ENCODE results near the genes PIM3, PANX2, MAPK12, ADM2, LMF2, SCO2 and SYCE3.

DNA sequence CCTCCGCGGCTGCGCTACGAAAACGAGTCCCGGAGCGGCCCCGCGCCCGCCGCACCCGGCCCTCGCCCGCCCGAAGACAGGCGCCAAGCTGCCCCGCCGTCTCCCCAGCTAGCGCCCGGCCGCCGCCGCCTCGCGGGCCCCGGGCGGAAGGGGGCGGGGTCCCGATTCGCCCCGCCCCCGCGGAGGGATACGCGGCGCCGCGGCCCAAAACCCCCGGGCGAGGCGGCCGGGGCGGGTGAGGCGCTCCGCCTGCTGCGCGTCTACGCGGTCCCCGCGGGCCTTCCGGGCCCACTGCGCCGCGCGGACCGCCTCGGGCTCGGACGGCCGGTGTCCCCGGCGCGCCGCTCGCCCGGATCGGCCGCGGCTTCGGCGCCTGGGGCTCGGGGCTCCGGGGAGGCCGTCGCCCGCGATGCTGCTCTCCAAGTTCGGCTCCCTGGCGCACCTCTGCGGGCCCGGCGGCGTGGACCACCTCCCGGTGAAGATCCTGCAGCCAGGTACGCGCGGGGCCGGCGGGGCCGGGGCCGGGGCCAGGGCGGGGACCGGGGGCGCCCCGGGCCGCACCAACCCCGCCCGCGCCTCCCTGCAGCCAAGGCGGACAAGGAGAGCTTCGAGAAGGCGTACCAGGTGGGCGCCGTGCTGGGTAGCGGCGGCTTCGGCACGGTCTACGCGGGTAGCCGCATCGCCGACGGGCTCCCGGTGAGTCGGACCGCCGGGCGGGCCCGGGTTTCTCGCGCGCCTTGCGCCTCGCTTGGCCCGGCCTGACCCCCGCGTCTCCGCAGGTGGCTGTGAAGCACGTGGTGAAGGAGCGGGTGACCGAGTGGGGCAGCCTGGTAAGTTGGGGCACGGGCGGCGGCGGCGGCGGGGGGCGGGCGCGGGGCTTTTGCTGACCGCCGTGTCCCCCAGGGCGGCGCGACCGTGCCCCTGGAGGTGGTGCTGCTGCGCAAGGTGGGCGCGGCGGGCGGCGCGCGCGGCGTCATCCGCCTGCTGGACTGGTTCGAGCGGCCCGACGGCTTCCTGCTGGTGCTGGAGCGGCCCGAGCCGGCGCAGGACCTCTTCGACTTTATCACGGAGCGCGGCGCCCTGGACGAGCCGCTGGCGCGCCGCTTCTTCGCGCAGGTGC is at the start of gene PIM3:
Gene PIM3 (plus strand): TSS at position 234 of the 1,120 bp plus-strand sequence.
- PRO-cap: bidirectional peak, plus-strand start at position 216 of the sequence, minus-strand start at position 132 of the sequence; bidirectional peak, plus-strand start at position 1,020 of the sequence, minus-strand start at position 991 of the sequence
- RAMPAGE, long total RNA, 4 experiments: no peak in any of the 4 experiments

- PRO-cap: unidirectional peak, plus-strand start at chr22:50074937; unidirectional peak, plus-strand start at chr22:50075218
- RAMPAGE, long total RNA, 4 experiments: no peak in any of the 4 experiments
Measured at GRCh38 chr22:50074452-50075338, 10.5 kb downstream of the MLC1 start.

- PRO-cap: no peak
- RAMPAGE, long total RNA, 4 experiments: no peak in any of the 4 experiments
Measured at GRCh38 chr22:50111942-50112784, 22.4 kb downstream of the MOV10L1 start.

- PRO-cap: unidirectional peak, plus-strand start at chr22:50170261
- RAMPAGE, long total RNA, 4 experiments: no peak in any of the 4 experiments
Measured at GRCh38 chr22:50169298-50170419, 872 bp upstream of the PANX2 start.

DNA sequence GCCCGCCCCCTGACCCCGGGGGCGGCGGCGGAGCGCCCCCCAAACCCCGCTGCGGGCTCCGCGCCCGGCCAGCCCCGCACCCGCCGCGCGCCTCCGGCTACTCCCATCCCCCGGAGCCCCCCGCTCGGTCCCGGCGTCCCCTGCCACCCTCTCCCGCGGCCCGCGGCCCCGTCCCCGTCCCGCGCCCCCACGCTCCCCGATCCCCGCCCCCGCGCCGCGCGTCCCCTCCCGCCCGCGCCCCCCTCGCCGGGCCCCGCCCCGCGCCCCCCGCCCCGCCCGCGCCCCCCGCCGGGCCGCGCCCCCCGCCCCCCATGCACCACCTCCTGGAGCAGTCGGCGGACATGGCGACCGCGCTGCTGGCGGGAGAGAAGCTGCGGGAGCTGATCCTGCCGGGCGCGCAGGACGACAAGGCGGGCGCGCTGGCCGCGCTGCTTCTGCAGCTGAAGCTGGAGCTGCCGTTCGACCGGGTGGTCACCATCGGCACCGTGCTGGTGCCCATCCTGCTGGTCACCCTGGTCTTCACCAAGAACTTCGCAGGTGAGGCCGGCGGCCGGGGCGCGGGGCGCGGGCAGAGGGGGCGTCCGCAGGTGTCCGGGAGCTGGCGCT is at the start of gene PANX2:
Gene PANX2 (plus strand): TSS at position 312 of the 606 bp plus-strand sequence.
- PRO-cap: no peak
- RAMPAGE, long total RNA, 4 experiments: no peak in any of the 4 experiments

DNA sequence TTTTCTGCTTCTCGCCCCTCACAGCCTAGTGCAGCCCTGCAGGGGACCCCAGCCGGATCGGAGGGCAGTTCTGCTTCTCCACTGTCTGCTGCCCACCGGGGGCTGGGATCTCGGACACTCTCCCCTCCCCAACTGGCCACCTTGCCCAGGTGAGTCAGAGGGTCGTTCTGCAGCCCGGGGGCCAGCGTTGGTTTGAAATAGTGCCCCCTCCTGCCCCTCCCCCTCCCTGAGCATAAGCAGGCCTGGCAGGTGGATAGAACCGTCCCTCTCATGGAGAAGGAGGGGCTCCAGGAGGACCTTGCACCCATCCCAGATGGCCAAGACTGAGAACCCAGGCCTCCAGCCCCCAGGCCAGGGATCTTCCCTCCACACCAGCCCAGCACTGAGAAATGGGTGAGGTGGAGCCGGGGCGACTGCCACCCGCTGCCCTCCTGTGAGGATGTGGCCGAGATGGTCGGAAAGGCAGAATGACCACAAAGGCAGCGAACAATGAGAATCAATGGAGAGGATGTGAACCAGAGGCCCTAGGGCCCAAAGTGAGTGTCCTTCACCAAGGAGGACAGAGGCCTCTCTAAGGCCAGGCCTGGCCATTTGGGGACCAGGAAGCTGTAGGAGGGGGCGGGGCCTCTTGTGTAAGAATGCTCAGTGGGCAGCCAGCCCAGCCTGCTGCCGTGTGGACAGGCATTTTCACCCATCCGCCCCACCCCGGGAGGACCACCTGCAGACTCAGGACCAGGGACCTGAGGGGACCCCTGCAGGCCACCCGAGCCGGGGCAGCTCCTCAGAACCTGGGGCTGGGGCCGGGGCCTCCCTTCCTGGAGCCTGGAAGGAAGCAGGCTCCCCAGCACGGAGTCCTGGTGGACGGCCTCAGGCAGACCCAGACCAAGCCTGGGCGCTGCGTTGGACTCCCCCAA is 1.9 kb upstream of the TRABD start:
- PRO-cap: no peak
- RAMPAGE, long total RNA, 4 experiments: no peak in any of the 4 experiments

DNA sequence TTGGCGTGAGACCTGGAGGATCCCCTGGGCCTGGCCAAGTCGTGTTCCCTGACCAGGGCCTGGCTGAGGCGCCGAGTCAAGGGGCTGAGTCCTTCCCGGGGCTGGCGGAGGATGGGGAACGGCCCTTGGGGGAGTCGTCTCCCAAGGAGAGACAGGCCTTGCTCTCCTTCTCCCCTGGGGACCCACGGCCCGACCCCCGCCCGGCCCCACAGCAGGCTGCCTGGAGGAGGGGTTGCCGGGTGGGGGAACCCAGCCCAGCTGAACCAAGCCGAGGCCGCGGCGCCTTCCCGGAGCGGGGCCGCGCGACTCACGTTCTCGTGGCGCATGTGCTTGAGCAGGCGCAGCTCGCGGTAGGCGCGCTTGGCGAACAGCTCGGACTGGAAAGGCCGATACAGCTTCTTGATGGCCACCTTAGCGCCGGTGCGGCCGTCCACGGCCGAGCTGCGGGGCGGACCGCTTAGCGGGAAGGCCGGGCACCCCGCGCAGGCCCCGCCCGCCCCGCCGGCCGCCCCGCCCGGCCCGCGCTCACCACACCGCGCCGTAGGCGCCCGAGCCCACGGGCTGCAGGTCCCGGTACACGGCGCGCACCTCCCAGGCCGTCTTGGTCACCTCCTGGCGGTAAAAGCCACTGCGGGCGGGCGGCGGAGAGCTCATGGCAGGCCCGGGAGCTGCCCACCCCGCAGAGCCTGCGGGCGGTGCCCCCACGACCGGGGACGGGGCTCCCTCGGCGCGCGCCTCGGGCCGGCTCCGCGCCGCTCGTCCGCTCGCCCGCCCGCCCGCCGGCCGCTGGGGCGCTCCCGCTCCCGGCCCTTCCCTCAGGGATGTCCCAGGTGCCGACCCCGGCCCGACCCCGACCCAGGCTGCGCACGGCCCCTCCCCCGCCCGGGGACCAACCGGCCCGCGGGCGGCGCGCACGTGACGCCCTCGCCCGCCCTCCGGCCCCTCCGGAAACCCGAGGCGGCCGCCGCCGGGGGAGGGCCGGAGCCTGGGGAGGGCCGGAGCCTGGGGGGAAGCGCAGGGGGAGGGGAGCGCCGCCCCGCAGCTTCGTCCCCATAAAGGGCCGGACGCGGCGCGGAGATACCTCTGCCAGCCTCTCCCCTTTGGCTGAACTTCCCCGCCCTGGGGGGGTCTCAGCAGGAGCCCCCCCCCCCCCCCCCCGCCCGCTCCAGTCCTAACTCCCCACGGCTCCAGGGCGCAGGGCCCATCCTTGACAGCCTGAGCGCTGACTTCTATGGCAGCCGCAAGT is at the start of gene MAPK12:
Gene MAPK12 (minus strand): TSS at position 828 of the 1,246 bp plus-strand sequence.
- PRO-cap: no peak
- RAMPAGE, long total RNA, 4 experiments: start-site peak on the minus strand in 1 of 4 experiments, centred at position 444 of the sequence, 6 reads per replicate

DNA sequence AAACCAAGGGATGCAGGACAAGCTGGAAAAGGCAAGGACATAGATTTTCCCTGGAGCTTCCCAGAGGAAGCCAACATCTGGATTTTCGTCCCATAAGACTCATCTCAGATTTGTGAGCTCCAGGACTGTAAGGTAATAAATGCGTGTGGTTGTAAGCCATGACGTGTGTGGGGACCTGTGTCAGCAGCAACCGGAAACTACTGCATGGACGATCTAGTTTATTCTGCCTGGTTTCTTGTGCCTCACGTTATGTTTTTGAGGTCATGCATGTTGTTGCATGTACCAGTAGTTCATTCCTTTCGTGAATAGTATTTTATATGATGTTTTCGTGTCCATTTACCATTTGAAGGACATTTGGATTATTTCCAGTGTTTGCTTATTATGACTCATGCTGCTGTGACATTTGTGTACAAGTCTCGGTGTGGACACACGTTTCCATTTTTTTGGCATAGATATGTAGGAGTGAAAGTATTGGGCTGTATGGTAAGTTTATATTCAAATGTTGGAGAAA is 4.1 kb upstream of the DENND6B start:
- PRO-cap: no peak
- RAMPAGE, long total RNA, 4 experiments: no peak in any of the 4 experiments

- PRO-cap: bidirectional peak, plus-strand start at chr22:50474409, minus-strand start at chr22:50474382
- RAMPAGE, long total RNA, 4 experiments: start-site peak on the minus strand in 2 of 4 experiments, at chr22:50474345-50474503 at its widest, 8 to 9 reads per replicate
Measured at GRCh38 chr22:50474192-50474896, 491 bp downstream of the SBF1 start.

DNA sequence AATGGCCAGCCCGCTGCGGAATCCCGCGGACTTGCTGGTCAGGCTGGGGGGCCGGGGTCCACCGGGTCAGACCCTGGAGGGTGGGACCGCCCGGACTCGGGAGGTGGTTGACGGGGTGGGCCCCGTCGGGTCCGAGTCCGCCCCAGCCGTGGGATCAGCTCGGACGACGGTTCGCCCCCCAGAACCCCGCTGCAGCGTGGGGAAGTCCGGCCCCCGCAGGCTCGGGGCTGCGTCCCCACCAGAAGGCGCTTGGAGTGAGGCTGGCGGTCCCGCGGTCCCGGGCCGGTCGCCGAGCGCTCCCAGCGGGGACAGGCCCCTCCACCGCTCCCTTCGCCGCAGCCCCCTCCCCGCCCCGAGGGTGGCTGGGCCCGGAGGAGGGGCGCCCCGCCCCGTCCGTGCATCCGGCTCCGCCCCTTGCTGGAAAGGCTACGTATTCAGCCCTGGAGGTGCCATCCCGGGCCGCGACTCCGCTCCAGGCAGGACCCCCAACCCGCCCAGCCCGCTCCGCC is at the start of gene ADM2:
Gene ADM2 (plus strand): TSS at position 420 of the 509 bp plus-strand sequence.
- PRO-cap: bidirectional peak, plus-strand start at position 452 of the sequence, minus-strand start at position 329 of the sequence
- RAMPAGE, long total RNA, 4 experiments: no peak in any of the 4 experiments

GRCh38 chr22:50481633-50482774 is 661 bp downstream of the ADM2 start:
- PRO-cap: unidirectional peak, minus-strand start at chr22:50481920; unidirectional peak, minus-strand start at chr22:50482297
- RAMPAGE, long total RNA, 4 experiments: no peak in any of the 4 experiments

DNA sequence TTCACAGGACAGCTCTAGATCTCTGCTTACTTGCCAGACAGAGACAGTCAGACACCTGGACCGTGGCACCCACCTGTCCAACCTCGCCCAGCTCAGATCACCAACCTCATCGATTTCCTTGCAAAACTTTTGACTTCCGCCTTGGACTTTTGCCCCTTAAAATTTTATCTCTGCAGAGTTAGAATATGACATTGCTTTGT is 10.4 kb downstream of the LMF2 start:
- PRO-cap: no peak
- RAMPAGE, long total RNA, 4 experiments: no peak in any of the 4 experiments

GRCh38 chr22:50507401-50507851 is at the start of gene LMF2:
Gene LMF2, minus strand, starts transcription at chr22:50507702.
- PRO-cap: unidirectional peak, minus-strand start at chr22:50507590; unidirectional peak, minus-strand start at chr22:50507691
- RAMPAGE, long total RNA, 4 experiments: start-site peak on the minus strand in 4 of 4 experiments, at chr22:50507679-50507701 at its widest, 28 to 168 reads per replicate

DNA sequence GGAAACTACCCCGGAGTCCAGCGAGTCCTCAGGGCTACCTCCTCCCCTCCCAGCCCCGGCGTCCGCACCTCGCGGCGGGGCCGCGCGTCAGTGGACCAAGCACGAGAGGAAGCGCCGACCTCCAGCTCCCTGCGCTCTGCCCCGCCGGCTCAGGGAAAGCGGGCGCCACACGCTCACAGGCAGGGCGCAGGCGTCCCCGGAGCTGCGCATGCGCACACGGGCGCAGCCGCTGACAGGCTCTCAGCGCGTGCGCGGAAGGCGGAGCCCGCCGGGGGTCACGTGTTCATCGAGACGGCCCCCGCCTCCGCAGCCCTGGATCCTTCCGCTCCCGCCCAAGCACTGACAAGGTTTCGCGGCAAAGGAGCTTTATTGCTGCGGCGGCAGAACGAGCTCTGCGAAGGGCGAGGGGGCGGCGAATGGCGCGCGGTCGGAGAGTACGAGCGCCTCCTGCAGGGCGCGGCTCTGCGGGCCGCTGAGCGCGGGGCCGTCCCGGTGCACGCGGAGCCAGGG is at the start of gene SCO2:
Gene SCO2 (minus strand): TSS at position 195 of the 510 bp plus-strand sequence.
- PRO-cap: bidirectional peak, plus-strand start at position 345 of the sequence, minus-strand start at position 151 of the sequence
- RAMPAGE, long total RNA, 4 experiments: start-site peak on the minus strand in 3 of 4 experiments, centred at positions 163 to 172 of the sequence, 59 to 105 reads per replicate

DNA sequence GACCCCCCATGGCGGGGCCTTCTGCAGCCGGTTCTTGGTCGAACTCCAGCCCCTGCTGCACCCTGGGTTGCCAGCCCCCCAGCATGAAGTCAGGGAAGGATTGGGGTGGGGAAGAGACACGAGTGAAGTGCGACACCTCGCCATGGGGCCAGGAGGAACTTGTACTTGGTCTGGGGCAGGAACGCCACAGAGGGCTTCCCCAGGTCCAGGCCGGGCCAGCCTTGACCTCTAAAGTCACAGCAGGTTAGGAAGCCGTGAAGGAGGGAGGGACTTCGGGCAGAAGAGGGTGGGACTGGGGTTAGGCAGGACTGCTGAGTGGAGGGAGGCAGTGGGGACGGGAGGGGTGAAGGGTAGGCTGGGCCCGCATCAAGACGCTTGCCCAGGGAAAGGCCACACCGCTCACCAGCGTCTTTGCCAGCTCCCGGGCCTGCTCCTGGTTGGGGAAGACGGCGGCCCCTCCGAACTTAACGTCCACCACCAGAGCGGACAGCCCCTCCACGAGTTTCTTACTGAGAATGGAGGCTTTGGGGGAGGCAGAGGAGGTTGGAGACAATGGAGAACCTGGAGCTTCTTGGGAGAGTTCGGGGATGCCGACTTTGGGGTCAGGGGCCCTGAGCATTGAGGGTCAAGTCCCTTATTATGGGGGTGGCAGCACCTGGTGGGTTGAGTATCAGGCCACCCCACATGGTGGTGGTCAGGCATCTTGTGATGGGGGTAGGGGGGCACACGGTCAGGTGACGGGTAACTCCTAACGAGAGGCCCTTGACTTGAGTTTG is 1.6 kb upstream of the SCO2 start:
- PRO-cap: bidirectional peak, plus-strand start at position 374 of the sequence, minus-strand start at position 213 of the sequence
- RAMPAGE, long total RNA, 4 experiments: no peak in any of the 4 experiments

DNA sequence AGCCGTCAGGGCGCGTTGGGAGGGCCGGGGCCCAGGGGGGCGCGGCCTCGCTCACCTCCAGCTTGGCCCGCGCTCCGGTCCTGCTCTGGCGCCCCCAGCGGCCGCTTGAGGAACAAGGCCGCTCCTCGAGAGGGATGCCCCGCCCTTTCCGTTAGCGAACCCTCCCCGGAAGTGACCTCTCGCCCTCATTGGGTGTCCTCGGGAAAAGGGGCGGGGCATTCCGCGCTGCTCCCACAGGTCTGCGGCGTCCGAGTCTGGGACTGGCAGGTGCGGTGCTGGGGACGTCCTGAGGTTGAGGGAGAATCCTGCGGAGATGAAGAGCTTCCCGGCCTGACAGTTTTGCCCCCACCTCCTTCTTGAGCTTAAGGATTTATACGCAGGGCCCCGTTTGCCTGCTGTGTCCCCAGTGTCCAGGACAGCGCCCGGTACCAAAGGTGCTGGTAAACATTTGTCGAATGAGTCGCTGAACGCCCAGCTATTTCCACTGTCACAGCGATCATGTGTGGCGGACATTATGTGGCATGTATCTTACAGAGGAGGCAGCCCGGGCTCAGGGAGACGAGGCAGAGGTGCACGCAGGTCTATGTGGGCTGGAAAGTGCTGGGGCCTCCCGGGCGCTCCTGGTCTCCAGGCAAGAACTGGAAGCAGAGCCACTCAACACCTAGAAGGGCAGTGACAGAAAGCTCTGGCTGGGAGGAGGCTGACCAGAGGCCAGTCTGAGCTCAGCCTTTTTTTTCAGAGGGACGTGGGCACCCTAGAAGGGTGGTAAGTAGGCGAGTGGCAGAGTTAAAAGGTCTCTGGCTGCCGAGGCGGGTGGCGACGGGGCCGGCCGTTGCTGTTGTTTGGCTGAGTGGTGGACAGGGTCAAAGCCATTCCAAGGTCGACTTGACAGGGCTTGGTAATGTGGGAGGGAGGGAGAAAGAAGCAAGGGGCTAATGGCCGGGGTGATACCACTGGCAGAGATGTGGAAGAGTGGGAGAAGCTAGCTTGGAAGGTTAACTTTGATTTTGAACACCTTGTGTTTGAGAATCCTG is at the start of gene SYCE3:
Gene SYCE3 (minus strand): TSS at position 117 of the 1,034 bp plus-strand sequence.
- PRO-cap: bidirectional peak, plus-strand start at position 266 of the sequence, minus-strand start at position 87 of the sequence; bidirectional peak, plus-strand start at position 872 of the sequence, minus-strand start at position 852 of the sequence
- RAMPAGE, long total RNA, 4 experiments: start-site peak on the plus strand in 2 of 4 experiments, centred at positions 236 to 250 of the sequence, 33 to 119 reads per replicate

DNA sequence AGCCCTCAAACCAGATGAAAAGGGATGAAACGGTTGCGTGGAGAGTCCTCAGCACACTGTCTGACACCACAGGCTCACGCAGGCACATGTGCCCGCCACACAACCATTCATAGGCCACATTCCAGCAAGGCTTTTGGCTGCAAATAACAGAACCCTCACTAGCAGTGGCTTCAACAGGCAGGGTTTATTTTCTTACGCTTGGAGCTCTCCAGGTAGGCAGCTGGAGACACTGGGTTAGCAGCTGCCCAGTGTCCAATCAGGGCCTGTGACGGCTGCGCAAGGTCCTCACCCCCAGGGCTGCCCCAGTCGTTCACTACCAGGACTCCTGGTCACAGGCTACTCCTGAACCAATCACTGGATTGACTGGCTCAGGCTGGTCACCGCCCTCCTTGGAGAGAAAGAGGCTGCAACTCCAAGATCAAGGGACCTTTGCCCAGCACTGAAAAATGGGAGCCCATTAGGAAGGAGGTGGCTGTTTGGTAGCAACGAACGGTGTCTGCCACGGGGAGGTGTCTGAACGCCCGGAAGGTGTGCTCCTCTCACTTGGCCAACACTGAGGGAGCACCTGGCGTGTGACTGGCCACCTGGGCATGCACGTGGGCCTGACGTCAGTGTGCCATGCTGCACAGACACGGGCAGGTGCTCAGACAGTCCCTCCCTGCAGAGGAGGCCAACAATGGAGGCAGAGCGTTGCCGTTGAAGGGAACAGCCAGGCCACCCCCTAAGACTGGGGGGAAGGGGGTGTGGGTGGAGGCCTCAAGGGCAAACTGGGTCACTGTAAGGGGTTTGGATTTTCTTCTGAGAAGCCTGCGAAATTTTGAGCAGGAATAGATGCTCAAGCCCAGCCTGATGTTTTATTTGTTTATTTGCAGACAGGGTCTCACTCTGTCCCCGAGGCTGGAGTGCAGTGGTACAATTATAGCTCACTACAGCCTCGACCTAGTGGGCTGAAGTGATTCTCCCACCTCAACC is 5.1 kb downstream of the ARSA start:
- PRO-cap: unidirectional peak, minus-strand start at position 58 of the sequence; unidirectional peak, minus-strand start at position 258 of the sequence; bidirectional peak, plus-strand start at position 663 of the sequence, minus-strand start at position 552 of the sequence
- RAMPAGE, long total RNA, 4 experiments: no peak in any of the 4 experiments

DNA sequence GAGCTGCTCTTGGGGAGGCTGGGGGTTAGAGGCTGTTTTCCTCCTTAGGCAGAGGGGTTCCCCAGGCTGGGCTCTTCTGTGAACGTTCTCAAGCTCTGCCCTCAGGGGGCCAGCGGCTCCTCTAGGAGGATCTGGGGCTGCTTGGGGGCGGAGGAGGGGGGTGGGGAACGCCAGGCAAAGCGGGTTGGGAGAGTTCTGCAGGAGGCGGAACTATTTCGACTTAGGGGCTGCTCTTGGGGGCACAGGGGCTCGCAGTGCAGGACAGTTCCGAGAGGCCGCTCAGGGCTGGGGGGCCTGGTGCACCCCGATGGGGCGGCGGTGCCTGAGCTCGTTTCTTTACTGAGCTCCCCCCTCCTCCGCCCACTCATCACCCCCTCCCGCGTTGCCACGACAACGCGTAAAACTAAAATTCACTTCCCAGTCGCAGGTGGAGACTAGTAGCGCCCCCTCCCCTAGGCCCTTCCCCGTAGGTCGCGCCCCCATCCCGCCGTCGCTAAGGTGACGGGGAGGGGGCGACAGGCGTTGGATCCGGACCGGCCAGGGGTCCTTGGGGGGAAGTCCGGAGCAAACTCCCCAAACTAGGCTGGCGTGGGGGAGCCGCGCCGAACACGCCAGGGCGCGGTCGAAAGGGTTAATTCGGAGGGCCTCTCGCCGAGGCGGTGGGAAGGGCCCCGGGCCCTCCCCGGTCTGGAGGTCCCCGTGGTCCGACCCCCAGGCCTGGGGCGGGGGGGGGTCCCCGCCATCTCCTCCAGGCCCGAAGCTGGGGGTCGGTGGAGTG is 45.4 kb upstream of the ARSA start:
- PRO-cap: no peak
- RAMPAGE, long total RNA, 4 experiments: no peak in any of the 4 experiments

DNA sequence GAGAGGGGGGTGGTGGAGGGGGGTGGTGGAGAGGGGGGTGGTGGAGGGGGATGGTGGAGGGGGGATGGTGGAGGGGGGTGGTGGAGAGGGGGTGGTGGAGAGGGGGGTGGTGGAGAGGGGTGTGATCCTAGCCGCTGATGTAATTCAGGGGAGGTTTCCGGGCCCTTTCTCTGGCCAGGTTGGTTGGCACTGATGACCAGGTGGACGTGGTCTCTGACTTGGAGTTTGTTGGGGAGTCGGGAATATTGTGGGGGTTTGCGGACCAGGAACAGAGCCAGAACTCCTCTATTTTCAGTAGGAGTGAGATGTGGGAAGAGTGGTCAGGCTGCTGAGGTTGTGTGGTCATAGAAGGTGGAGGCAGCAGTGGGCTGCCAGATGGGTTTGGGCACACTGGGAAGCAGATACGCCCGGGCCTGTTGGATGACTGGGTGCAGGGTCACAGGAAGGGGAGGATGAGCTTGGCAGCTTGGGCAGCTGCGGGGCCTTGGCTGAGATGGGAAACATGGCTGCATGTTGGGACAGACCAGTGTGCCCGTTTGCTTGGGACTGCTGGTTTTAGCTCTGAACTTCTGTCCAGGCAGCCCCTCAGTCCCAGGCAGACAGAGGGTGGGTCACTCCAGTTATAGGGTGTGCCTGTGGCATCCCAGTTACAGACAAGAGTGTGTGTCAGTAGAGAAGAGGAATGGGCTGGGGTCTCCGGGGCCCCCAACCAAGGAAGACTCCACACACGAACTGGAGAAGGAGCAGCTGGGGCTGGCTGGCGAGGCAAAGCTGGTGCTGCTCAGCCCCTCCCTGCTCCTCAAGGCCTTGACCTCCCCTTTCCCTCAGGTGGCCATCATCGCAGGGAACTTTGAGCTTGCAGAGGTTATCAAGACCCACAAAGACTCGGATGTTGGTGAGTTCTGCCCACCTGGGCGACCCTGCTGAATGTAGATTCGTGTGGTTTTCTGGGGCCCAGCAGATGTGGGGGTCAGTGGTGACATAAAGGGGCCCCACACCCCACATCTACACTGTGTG is 53.9 kb upstream of the ACR start:
- PRO-cap: no peak
- RAMPAGE, long total RNA, 4 experiments: no peak in any of the 4 experiments

DNA sequence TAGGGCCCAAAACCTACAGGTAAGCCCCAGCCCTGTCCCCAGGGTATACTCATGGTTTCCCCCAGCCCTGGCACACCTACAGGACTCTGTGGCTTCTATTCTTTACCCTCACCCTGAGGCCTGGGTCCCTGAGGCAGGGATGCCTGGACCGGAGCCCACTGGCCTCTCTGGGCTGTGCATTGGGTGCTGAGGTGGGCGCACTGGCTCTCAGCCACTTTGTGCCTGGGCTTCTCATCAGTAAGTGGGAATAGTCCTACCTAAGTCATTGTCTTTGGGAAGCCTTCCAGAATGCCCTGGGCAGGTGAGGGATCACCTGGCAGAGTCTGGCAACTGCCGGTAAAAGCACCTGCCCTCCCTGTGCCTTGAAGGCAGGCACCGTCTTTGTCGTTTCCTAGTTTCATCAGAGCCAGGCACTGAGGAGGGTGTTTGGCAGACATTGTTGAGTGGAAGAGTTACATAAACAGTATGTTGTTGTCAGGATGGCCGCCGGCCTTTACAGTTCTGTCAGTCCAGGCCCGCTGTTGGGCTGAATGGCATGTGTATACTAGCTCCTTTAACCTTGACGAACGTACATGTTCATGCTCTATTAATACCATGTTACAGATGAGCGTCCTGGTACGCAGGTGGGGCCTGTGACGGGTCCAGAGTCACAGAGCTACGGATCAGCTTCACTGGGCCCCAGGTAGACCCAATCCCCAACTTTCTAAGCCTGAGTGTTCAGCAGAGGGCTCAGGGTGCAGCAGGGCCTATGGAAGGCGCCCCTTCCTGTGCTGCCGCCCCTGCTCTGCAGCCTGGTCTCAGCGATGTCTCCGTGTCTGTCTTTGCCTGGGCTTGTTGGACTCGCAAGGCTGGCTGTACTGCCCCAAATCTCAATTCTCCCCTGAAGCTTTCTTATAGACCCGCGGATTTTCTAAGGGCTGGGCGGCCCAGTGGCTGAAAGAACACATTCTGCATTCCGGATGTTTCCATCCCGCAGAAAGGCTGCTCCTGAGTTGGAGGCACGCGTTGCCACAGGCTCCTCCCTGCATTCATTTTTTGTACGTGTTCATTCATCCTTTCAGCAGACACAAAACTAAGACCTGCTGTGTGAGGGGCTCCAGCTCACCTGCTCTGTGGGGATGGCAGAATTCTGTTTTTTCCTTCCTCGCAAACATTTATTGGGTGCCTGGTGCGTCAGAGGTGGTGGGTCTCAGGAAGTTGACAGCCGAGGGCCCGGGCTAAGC is 42.2 kb upstream of the ACR start:
- PRO-cap: no peak
- RAMPAGE, long total RNA, 4 experiments: no peak in any of the 4 experiments